Metastatic Lung Carcinoma in the Adrenal Gland (tissue), 1 donor: Measurements from ENCODE around the genes BBIP1 and TECTB.

DNA sequence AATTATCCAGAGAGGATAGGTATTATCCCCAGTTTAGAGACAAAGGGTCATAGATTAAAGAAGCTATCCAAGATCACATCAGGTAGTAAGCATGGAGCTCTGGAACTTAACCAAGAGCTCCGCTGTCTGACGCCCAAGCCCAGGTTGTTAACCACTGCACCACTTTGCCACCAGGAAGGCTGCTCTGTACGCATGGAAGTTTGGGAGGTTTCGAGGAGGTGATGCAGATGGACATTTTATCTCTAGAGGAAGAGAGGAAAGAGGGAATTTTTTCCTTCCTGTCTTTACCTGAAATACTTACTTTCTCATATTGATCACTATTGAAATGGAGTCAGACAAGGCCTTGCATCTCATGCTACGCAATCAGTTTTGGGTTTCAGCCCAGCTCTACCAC is 7.1 kb downstream of the DUSP5 start:
- PRO-cap: no peak

GRCh38 chr10:110509793-110510730 is 12.4 kb downstream of the DUSP5 start:
- PRO-cap: no peak

- PRO-cap: no peak
These were observed 14.3 kb downstream of the SMC3 start for GRCh38 chr10:110581849-110582219.

DNA sequence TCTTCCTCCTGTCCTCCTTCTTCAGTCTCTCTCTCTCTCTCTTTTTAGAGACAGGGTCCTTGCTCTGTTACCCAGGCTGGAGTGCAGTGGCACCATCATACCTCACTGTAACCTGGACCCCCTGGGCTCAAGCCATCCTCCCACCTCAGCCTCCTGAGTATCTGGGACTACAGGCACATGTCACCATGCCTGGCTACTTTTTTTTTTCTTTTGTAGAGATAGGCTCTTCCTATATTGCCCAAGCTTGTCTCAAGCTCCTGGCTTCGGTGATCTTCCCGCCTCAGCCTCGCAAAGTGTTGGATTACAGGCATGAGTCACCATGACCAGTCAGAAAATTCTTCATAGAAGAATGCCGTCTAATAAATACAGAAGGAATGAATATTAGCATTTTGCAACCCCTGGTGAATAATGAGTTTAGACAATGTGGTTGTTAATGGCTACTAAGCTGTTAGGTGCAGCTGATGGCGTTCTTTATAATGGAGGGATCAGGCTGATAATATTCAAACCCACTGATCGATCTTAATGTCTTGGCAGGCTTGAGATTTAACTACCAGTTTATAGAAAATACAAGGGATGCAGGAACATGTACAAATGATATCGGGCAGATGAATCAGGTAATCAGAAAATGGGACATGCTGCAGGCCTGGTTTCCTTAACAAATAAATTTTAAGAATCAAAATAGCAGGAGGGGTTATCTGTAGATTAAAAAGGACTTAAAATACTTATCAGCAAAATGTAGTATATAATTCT is 20.9 kb downstream of the RBM20 start:
- PRO-cap: no peak

DNA sequence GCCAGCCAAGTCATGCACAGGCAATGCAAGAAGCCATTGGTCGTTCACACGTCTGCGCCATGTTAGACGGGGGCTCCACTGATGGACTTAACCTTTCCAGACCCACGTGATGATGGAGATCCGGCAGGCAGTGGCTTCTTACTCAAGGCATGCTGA is 54.8 kb downstream of the RBM20 start:
- PRO-cap: no peak

DNA sequence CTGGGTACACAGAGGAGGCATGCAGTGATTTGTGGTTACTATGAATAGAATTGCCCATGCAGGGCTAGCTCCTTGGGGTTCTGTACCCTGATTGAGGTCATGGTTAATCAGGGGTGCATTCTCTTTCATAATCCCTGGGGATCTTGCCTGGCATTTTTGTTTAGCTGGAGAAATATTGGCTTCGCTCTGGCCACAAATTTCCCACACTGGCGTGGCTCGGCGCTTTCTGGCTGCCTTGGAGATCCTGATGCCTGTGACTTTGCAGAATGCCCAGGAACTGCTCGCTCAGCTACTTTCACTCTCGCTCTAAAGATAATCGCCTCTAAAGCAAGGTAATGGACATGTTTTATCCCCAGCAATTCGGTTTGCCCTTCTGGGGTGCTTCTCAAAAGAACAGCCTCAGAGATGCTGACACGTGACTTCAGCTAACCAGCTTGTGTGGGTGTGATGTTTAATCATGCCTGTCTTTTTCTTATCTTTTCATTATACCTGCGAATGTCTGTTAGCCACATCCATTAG is 89.4 kb downstream of the RBM20 start:
- PRO-cap: no peak

DNA sequence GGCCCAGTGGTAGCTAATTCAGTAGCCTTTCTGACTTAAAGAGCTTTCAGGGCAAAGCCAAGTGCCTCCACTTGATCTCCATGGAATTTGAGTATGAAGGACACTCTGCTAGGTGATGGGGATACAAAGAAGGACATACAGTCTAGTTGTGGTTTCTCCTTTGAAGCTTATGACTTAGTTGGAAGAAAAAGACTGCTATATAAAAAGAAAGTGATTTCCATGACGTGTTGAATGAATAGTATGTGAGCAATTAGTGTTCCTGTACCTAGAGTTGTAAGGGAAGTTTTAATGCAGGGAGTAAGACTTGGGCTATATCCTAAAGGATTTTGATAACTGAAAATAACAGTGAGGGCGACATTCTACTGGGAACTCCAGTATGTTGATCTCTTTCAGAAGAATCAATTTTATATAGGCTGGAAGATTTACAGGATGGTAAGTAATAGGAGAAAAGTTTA is 8.4 kb downstream of the PDCD4 start:
- PRO-cap: no peak

- PRO-cap: no peak
These were observed 2.3 kb downstream of the BBIP1 start for GRCh38 chr10:110916538-110917226.

- PRO-cap: bidirectional peak, plus-strand start at chr10:110919605, minus-strand start at chr10:110919366
These were observed at the start of gene BBIP1 for GRCh38 chr10:110919083-110919407. TSS of gene BBIP1 (minus strand) at chr10:110919180.

GRCh38 chr10:110947088-110947953 is 27.9 kb downstream of the SHOC2 start:
- PRO-cap: no peak

DNA sequence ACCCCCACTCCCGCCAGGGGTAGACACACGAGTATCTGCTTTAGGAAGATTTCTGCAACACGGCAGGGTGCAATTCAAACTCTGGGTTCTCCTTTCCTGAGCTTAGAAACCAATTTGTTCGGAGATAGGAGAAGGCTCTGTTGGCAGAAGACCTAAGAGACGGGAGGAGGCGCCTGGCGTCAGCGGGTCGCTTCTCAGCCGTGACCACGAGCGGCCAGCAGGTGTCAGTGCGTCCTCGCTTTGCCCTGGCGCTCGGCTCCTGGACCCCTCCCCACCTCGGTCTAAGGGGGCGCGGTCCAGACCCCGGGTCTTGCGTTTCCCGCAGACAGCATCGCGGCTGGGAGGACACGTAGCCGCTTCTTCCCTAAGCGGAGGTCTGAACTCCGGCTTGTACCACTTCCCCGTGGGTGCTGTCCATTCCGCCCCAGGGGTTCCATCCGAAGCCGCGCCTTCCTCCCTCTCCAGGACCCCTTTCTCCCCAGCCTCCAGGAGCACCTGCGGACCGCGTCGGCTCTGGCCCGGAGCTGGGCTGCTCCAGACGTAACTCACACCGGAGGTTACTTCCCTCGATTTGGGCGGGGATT is 664 bp upstream of the ADRA2A start:
- PRO-cap: no peak

DNA sequence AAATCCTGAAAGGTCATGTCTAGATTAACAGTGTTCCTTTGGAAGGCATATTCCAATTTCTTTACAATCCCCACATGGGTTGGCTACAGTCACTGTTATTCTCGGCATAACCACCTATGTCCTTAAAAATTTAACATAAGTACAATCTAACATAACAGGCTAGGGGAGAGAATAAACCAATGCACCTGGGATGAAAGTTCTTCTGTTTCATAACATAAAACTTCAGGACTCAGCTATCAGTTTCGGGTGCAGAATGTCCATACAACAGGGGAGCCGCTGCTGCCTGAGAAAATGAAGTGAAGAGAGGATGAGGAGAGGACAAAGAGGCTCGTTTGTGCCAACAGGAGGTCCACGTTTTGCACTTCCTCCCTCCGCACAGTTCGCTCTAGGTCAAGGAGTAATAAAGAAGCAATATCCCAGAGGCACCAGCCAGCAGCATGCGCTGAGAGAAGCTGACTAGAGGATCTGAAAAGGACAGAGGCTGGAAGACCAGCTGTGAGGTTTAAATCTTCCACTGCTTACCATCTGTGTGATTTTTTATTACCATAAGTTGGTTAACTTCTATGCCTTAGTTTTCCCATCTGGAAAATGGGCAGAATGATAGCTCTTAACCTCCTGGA is 846 bp downstream of the GPAM start:
- PRO-cap: no peak

- PRO-cap: no peak
These were observed 39.9 kb upstream of the GPAM start for GRCh38 chr10:112223155-112224209.

DNA sequence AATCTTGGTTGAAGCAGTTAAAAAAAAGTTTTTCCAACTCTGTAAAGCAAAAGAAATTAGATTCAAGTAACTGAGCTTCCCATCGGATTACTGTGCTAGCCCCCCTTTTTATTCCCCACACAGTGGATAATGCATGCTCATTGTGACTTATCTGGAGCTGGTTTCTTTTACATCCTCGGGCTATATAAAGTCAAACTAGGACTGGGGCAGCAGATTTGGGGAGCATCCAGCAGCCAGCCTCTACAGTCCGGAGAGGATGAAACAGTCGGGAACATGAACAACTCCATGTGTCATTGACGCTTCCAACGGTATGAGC is at the start of gene TECTB:
TSS of gene TECTB (plus strand) at position 212 of the 316 bp plus-strand sequence.
- PRO-cap: no peak

DNA sequence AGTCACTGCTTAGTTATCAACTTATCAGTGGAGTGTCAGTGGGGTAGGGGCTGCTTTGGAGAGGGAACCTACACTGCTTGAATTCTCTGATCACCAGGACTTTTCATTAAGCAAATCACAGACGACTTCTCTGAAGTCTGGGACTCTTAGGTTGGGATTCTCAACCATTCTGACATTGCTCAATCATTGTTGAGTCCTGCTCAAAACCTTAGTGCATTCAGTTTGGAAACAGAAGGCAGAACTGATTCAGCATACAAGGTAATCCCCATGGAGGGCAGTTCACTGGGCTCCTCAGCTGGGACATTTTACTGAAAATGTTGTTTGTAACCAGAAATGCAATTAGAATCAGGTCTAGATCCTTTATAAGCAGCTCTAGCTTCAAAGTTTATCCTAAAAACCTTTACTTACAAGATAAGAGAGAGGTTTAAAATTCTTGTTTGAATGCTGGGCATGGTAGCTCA is 26.1 kb downstream of the TECTB start:
- PRO-cap: no peak

GRCh38 chr10:112372114-112372548 is 1.8 kb upstream of the ACSL5 start:
- PRO-cap: no peak

DNA sequence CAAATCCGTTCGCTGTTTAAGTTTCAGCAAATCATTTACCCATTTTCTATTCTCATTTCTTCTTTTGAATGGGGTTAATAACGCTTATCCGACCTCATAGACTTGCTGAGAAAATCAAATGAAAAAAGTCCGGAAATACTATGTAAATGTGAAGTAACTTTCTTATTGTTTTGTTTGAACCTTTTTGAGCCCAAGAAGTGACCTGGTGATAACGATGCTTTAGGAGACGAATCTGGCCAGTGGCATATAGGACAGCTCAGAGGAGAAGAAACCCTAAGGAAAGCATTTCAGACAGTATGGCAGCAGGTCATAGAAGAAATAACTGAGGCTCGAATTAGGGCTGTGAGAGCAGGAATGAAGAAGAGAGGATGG is 130.9 kb downstream of the VTI1A start:
- PRO-cap: no peak

DNA sequence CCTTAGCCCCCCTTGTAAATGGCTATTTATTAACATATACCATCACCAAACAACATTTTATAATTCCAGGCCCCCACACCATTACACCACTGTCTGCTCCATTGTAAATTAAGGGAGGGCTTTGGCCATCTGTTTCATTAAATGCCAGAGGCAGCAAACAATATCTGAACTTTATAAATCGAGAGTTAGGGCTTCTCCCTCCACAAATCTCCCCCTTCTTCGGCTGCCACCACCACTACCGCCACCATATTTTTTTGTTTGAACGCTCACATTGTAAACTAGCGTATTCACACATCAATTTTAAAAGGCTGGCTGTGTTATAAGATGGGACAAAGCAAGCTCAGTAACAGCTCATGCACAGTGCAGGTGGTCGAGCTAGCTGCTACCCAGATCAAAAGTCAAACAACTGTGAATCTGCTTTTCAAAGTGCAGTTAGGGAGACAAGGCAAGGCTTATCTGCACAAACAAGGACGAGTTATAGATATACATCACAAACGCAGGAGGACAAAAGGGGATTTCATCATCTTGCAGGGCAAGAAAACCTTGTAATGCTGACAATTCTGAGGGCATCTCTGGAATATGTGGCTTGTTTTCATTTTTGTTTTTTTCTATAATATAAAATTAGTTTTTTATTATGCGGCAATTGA is 231.5 kb downstream of the VTI1A start:
- PRO-cap: no peak

DNA sequence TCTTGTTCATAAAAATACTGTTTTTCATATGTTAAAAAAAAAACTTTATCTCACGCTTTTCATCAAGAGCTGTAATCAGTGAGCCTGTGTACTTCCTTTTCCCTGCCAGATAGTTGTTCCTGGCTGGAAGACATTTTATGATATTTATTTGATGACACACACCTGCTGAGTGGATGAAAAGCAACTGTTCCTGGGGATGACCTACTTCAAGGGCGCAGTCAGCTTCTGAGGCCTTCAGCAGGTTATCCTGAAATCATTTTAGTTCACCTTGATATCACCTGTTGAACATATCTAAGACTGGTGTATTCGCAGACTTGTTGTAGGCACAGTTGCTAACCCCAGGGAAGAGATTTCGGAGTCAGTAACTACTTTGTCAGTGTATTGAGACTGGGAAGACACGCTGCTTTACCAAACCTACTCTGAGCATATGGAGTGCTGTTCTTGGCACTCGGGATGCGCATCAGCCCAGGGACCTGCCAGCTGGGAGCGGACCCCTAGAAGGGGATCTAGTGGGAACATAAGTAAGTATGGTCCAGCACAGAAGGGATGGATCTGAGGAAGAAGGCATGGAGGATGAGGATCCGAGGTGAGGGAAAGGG is 234.4 kb upstream of the TCF7L2 start:
- PRO-cap: no peak

GRCh38 chr10:112752082-112752725 is 197.8 kb upstream of the TCF7L2 start:
- PRO-cap: no peak